Caco-2 (cell line): ENCODE measurements around a stretch of chr9.

- PRO-cap: no peak
- RRBS: no CpG with 5 or more reads among the region's 9 CpGs
Observed at GRCh38 chr9:89501842-89502706, 4.2 kb upstream of the SEMA4D start.

- PRO-cap: unidirectional peak, minus-strand start at chr9:89606679
- RRBS: no CpG with 5 or more reads among the region's 11 CpGs
Observed at GRCh38 chr9:89606511-89607537, 2.0 kb downstream of the GADD45G start.

DNA sequence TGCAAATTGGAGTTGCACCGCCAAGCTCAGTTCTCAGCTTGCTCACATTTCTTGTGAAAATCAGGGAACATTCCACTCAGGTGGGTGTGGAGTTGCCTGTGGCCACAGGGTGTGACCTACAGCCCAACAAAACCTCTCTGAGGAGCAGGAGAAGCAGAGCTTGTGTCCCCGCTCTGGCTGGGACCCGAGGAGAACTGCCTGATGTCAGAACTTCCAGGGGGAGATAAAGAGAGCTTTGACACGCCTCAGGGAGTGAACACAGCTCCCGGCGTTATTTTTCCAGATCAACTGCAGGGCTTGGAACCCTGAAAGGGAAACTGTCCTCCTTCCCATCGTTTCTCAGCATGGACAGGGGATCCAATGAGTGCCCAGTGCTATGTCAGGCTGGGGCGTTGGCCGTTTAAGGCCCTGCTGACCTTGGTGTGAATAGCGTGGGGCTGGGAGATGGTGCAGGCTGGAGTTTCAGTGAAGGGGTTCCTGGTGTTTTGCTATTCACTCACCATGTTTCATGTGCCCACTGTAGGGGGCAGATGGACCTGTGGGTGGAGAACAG, 21.9 kb downstream of the GADD45G start:
- PRO-cap: no peak
- RRBS: no CpG with 5 or more reads among the region's 10 CpGs

GRCh38 chr9:89647968-89648765, 43.4 kb downstream of the GADD45G start:
- PRO-cap: bidirectional peak, plus-strand start at chr9:89648532, minus-strand start at chr9:89648335
- RRBS: no CpG with 5 or more reads among the region's 11 CpGs

DNA sequence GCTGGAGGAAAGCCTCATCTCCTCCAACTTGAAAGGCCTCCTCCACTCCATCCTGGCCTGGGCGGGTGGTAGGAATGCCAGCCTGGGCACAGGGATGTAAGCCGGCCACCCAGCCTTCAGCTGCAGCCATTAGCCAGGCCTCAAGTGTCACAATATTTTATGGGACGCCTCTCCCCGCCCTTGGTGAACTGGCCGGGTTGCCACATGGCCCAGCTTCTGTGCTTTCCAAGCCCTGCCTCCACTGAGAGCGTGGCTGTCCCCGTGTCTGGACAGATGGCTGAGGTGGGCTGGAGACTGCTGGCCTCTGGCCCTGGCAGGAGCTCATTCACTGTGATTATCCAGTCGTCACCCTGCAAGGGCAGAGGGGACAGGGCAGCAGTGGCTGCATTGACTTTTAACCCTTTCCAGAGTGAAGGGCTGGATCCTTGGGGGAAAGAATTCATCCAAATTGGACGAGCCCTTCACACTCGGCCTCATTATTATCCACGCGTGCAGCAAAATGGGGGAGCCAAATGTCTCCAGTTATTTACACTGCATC, 70.6 kb downstream of the GADD45G start:
- PRO-cap: no peak
- RRBS: 81% methylated on average over 4 of the region's 12 CpGs

- PRO-cap: no peak
- RRBS: 88% methylated on average over 5 of the region's 9 CpGs
Observed at GRCh38 chr9:89815874-89816339, 211.1 kb downstream of the GADD45G start.

DNA sequence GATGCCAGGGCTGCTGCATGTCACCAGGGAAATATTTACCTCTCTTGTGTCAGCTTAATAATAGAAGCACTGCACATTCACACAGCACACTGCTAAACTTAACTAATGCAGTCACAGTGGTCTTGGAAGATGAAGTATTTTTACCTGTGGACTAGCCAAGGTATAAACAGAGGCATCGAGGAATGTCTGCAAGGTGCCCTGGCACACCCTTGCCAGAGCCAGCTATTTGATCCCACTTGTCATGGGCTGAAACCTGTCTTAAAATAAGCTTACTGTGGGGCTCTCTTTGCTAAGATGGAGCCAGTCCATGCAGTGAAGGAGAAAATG, 281.7 kb downstream of the GADD45G start:
- PRO-cap: no peak
- RRBS: no CpG with 5 or more reads among the region's 1 CpG

DNA sequence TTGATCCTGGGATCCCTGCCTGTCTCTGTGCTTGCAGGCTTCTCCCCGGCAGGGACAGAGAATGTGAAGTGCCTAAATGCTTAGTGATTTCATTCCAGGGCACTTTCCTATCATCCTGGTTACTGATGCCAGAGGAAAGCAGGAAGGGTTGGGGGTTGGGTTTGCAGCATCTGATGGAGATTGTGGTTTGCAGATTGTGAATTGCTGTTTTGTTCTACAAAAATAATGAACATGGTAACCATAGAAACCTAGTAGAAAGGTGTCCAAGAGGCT, 397.5 kb downstream of the GADD45G start:
- PRO-cap: no peak
- RRBS: no CpG with 5 or more reads among the region's 1 CpG

GRCh38 chr9:90021317-90021634, 416.5 kb downstream of the GADD45G start:
- PRO-cap: no peak
- RRBS: no CpG with 5 or more reads among the region's 7 CpGs

DNA sequence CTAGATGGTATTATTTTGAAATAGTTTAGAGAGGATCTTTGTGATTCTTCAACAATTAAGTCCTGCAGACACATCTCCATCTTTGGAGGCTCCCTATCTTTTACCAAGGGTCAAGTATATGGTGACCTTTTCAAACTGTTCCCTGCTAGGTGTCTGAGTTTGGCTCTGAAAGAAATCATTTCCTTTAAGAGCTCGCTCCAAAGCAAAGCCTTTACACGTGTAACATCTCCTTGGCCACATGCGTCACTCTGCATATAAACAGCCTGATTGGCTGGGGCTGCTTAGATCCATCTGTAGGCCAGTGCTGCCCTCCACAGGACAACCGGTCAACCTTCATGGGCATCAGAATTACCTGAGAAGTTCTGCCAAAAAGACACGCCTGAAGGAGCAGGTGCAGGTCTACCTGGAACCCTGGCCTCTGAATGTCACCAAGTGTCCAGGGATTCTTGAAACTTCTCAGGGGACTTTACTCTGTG, 497.4 kb downstream of the GADD45G start:
- PRO-cap: no peak
- RRBS: no CpG with 5 or more reads among the region's 5 CpGs

- PRO-cap: no peak
- RRBS: no CpG with 5 or more reads among the region's 4 CpGs
Observed at GRCh38 chr9:90169302-90169718, 473.3 kb downstream of the DIRAS2 start.

- PRO-cap: no peak
- RRBS: no CpG with 5 or more reads among the region's 1 CpG
Observed at GRCh38 chr9:90859727-90859926, 58.0 kb downstream of the SYK start.

GRCh38 chr9:90997424-90997799, 195.8 kb downstream of the SYK start:
- PRO-cap: no peak
- RRBS: no CpG with 5 or more reads among the region's 6 CpGs

DNA sequence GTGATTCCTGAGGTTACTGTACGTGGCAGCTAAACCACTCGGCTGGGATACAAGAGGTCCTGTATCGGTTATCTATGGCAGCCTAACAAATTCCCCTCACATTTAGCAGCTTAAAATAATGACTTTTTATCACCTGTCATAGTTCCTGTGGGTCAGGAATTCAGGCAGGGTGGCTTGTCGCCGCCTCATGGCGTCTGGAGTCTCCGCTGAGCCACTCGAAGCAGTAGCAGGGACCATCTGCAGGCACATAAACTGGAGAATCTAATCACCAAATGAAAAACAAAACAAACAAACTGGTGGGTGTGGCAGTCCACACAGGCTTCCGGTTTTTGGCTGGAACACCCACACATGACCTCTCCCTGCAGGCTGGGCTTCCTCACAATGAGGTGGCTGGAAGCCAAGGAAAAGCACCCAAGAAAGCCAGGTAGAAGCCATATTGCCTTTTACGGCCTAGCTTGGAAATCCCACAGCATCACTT, 196.9 kb downstream of the SYK start:
- PRO-cap: no peak
- RRBS: no CpG with 5 or more reads among the region's 10 CpGs

GRCh38 chr9:91037992-91038573, 236.5 kb downstream of the SYK start:
- PRO-cap: bidirectional peak, plus-strand start at chr9:91038145, minus-strand start at chr9:91038120
- RRBS: no CpG with 5 or more reads among the region's 17 CpGs

- PRO-cap: no peak
- RRBS: no CpG with 5 or more reads among the region's 3 CpGs
Observed at GRCh38 chr9:91101052-91101470, 260.7 kb downstream of the AUH start.

DNA sequence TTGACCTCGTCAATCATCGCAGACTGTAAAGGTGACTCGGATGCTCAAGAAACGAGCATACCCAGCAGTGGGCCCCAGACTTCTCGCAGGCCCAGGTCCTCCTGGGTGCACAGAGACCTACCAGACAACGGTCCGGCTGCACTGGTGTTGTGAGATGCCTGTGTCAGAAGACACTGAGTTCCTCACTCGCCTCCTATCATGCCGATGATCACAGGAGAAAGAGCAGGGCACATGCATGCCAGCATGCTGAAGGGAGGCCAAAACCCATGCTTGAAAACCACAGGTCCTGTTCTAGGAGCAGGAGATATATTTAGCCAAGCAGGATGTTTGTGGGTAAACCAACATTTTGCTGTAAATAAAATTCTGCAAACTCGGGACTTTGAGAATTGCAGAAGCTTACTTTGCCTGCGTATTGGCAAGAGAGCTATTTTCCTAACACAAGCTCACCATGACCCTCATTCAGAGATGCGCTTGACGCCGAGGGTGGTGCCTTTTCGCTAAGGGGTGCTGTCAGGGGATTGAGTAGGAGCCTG, 198.6 kb downstream of the AUH start:
- PRO-cap: no peak
- RRBS: no CpG with 5 or more reads among the region's 15 CpGs

GRCh38 chr9:91191716-91192801, 169.7 kb downstream of the AUH start:
- PRO-cap: no peak
- RRBS: no CpG with 5 or more reads among the region's 16 CpGs

DNA sequence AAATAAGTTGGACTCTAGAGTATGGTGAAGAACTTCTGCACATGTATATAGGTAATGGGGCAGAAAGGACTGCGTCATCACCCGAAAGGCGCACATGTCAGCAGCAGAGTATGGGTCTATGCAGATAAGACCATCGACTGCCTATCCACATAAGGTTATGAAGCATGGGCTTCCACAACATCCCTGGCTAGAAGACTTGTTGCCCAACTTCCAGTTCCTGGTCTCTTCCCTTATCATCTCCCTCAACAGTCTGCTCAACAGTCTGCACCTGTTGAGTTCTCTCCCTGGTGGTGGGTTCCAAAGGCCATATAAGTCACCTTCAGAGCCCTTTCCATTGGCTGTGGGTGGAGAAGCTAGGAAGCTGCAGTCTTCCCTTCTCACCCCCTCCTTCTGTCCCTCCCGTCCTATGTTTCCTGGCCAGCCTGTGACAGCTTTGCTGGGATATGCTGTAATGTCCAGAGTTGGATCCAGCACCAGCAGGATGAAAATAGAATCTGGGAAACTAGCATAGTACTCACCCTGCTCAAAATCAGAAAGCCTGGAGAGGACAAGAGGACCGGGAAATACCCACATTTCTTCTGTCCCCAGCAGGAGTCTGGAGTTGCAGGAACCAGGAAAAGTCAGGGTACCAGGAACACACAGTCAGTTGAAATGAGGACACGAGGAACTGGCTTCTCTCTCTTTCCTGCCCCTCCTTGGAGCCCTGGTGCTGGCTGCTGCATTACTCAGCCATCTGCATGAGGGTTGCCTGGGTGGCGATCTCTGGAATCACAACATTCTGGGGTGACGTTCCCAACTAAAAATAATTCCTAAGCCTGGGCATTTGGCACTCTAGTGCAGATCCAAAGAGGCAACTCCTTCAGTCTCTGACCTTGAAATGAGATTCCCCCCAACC, 59.4 kb upstream of the NFIL3 start:
- PRO-cap: no peak
- RRBS: no CpG with 5 or more reads among the region's 9 CpGs

DNA sequence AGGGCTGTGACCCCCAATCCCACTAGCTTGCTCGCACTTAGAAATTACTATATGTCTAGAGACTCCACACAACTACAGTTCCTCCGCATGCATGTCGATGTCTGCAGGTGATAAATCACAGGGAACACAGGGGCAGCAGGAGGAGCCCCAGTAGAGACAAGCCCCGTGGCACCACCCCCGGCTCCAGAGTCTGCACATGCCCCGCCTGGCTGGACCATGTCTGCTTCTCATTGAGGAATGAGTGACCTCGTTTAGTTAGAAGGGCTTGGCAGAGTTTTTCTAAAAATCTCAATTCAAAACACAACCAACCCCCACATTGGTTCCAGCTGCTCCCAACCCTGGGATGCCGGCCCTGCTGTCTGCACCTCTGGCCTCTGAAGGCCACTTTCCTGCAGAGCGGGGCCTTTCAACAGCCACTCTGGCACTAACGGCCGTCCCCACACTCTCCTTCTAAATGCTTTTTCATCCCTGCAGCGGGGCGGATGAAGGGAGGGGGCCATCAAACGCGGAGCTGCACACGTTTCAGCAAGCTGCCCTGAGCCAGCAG, 106.4 kb downstream of the ROR2 start:
- PRO-cap: no peak
- RRBS: no CpG with 5 or more reads among the region's 16 CpGs